IMR-90 (cell line): Measurements from ENCODE around the genes APOBEC3C, CACNA1I and ENTHD1.

GRCh38 chr22:38952345-38952918, 5.0 kb upstream of the APOBEC3A start:
- RRBS, result no CpG with 5 or more reads among the region's 11 CpGs
CAGE:
- cytosol, long polyA plus RNA, result no peak
- long polyA plus RNA, result no peak
- nucleus, long polyA plus RNA, result no peak

- RRBS, result no CpG with 5 or more reads among the region's 12 CpGs
CAGE:
- cytosol, long polyA plus RNA, result no peak
- long polyA plus RNA, result no peak
- nucleus, long polyA plus RNA, result no peak
Observed at GRCh38 chr22:38973142-38973591, 9.0 kb upstream of the APOBEC3B start.

DNA sequence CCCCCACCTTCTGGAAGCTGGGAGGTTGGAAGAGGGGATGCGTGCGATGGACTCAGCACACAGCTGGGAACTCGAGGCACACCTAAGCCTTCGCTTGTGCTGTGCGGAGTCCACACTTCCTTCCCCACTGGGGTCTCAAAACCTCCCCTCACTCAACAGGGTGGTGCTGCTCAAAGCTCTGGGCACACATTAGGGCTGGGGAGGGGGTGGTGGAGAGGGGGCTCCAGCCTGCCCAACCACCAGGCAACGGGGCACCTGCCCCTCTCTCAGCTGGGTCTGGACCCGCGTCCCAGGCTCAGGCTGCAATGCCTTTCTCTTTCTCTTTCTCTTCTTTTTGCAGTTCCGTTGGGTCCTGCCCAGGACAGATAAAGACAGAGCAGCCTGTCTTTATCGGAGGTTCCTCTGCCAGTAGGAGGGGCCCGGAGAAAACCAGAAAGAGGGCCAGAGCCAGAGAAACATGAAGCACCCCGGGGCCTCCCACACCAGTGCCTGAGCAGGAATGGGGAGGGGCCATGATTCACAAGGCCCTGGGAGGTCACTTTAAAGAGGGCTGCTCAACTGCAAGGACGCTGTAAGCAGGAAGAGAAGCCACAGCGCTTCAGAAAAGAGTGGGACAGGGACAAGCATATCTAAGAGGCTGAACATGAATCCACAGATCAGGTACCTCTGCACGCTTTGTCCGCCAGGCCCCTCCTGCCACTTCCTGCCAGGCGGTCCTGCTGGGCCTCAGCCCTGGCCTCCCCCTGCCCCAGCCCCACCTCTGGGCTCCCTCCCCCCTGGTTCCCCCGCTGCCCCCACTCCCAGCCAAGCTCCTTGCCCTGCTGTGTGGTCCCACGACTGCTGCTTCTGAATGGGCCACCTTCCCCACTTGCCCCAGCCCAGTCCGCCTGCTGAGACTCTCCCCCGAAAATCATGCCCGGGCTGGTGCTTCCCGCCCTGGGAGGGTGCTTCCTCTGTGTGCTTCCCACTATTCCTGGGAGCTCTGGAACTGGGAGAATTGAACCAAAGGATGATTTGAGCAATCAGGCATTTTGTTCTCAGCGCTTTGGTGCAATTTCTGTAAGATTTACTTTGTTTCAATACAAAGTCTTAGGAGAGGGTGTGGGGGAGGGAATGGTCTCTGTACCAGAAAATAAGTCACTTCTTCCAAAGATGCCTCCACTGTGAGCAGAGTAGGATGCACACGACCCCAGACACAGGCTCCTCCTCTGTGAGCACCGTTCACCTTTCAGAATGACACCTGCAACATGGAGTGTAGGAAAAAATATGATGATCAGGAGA, at the start of gene APOBEC3C:
TSS of gene APOBEC3C (plus strand) at position 538 of the 1,281 bp plus-strand sequence.
- RRBS, result 0% methylated on average over 1 of the region's 26 CpGs
CAGE:
- cytosol, long polyA plus RNA, result start-site peak on the plus strand centred at position 559 of the sequence, 65 bp wide, 379 and 605 reads in 2 replicates
- long polyA plus RNA, result start-site peak on the plus strand centred at position 555 of the sequence, 73 bp wide, 76 and 614 reads in 2 replicates
- nucleus, long polyA plus RNA, result no peak

- RRBS, result no CpG with 5 or more reads among the region's 13 CpGs
CAGE:
- cytosol, long polyA plus RNA, result no peak
- long polyA plus RNA, result no peak
- nucleus, long polyA plus RNA, result no peak
Observed at GRCh38 chr22:39066653-39067504, 10.2 kb upstream of the APOBEC3G start.

- RRBS, result no CpG with 5 or more reads among the region's 13 CpGs
CAGE:
- cytosol, long polyA plus RNA, result no peak
- long polyA plus RNA, result no peak
- nucleus, long polyA plus RNA, result no peak
Observed at GRCh38 chr22:39090364-39090852, 6.6 kb upstream of the APOBEC3H start.

DNA sequence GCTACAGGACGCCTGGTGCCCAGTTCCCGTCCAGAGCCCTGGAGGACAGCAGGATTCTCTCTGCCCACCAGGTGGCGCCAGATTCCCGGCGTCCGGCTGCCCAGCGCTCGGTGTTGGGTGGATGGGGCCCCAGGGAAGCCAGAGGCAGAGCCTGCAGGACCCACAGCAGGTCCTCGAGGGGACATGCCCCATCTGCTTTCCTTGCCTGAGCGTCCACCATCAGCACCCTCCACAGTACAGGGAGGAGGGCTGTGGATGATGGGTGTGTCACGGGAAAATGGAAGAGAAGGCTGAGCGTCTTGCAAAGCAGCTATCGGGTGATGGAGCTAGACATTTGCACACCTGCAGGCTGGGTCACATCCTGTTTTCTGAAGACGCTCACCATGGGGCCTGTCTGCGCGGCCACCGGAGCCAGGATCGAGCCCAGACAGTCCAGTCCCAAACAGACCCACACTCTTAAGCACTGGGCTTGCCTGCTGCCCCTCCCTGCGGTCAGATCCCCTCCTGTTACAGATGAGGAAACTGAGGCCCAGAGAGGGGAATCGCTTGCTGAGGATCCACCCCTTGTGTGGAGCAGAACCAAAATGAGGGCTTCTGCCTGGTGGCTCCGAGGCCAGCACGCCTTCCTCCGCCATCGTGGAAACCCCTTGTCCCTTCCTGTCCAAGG, 18.6 kb upstream of the CBX7 start:
- RRBS, result 0% methylated on average over 2 of the region's 24 CpGs
CAGE:
- cytosol, long polyA plus RNA, result no peak
- long polyA plus RNA, result no peak
- nucleus, long polyA plus RNA, result no peak

GRCh38 chr22:39212684-39213342, 32.0 kb downstream of the PDGFB start:
- RRBS, result no CpG with 5 or more reads among the region's 13 CpGs
CAGE:
- cytosol, long polyA plus RNA, result no peak
- long polyA plus RNA, result no peak
- nucleus, long polyA plus RNA, result no peak

GRCh38 chr22:39236318-39237177, 8.2 kb downstream of the PDGFB start:
- RRBS, result no CpG with 5 or more reads among the region's 34 CpGs
CAGE:
- cytosol, long polyA plus RNA, result no peak
- long polyA plus RNA, result no peak
- nucleus, long polyA plus RNA, result no peak

DNA sequence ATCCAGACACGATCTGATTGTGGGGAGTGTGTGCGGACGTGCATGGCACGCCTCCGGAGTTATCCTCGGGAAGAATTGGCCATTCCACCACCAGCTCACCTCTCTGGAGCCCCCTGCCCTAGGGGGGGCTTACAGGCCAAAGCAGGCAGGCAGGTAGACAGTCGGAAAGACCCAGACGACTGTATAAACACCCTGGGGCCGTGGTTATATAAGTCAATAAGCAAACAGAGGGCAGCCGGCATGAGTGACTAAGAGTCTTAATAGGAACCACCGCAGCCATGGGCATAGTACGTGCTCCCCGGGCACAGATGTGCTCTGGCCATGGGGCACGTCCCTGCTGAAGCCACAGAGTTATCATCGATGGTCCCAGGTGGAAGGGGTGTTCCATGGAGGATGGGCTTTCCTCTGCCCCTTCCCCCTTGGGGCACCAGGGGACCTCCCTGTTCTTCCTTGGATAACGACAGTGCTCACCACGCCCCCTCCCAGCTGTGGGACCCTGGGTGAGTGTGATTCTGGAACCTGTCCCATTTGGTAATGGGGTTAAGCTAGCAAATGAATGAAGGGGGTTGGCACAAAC, 7.3 kb upstream of the PDGFB start:
- RRBS, result 65% methylated on average over 4 of the region's 17 CpGs
CAGE:
- cytosol, long polyA plus RNA, result no peak
- long polyA plus RNA, result no peak
- nucleus, long polyA plus RNA, result no peak

DNA sequence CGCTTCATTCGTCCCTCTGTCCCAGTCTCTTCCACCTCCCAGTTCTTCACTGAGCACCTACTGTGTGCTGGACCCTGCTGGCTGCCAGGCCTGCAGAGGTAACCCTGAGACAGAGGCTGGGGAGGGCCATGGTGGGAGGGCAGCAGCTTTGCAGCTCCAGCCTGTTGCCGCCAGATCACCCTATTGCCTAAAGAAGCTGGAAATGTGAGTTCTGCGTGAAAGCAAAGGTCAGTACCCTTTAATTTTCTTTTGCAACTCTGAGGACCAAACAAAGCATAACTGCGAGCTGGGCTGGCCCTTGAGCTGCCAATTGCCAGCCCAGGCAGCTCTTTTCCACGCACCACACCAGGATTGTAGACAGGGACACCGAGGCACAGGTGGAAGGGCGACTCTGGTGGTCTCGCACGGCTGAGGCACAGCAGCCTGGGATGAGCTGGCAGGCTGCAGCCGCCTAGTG, 15.1 kb downstream of the RPL3 start:
- RRBS, result no CpG with 5 or more reads among the region's 11 CpGs
CAGE:
- cytosol, long polyA plus RNA, result no peak
- long polyA plus RNA, result no peak
- nucleus, long polyA plus RNA, result no peak

GRCh38 chr22:39318546-39318884, 908 bp downstream of the RPL3 start:
- RRBS, result no CpG with 5 or more reads among the region's 8 CpGs
CAGE:
- cytosol, long polyA plus RNA, result no peak
- long polyA plus RNA, result no peak
- nucleus, long polyA plus RNA, result no peak

DNA sequence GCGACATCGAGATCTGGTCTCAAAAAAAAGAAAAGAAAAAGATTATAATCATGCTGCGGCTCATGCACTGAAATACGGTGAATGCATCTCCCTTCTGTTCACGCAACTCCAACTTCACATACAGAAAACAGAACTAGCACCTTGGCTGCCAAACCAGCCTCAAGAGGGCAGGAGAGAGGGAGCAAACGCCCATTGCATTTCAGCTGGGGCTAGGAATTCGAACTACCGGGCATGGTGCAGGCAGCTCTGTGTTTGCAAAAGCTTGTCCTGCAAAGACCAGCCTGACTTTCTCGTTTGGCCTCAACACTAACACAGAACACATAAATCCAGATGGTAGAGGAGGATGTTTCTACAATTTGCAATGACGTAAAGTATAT, 6.3 kb upstream of the SYNGR1 start:
- RRBS, result no CpG with 5 or more reads among the region's 10 CpGs
CAGE:
- cytosol, long polyA plus RNA, result no peak
- long polyA plus RNA, result no peak
- nucleus, long polyA plus RNA, result no peak

GRCh38 chr22:39351341-39352293, 1.8 kb downstream of the SYNGR1 start:
- RRBS, result no CpG with 5 or more reads among the region's 20 CpGs
CAGE:
- cytosol, long polyA plus RNA, result no peak
- long polyA plus RNA, result no peak
- nucleus, long polyA plus RNA, result no peak

- RRBS, result no CpG with 5 or more reads among the region's 9 CpGs
CAGE:
- cytosol, long polyA plus RNA, result no peak
- long polyA plus RNA, result no peak
- nucleus, long polyA plus RNA, result no peak
Observed at GRCh38 chr22:39361032-39361683, 11.4 kb downstream of the SYNGR1 start.

- RRBS, result 59% methylated on average over 4 of the region's 8 CpGs
CAGE:
- cytosol, long polyA plus RNA, result no peak
- long polyA plus RNA, result no peak
- nucleus, long polyA plus RNA, result no peak
Observed at GRCh38 chr22:39462841-39463485, 6.2 kb downstream of the MGAT3 start.

GRCh38 chr22:39489976-39490772, 11.9 kb upstream of the MIEF1 start:
- RRBS, result no CpG with 5 or more reads among the region's 13 CpGs
CAGE:
- cytosol, long polyA plus RNA, result no peak
- long polyA plus RNA, result no peak
- nucleus, long polyA plus RNA, result no peak

- RRBS, result no CpG with 5 or more reads among the region's 11 CpGs
CAGE:
- cytosol, long polyA plus RNA, result no peak
- long polyA plus RNA, result no peak
- nucleus, long polyA plus RNA, result no peak
Observed at GRCh38 chr22:39570447-39570886, at the start of gene CACNA1I. CACNA1I (plus strand) TSS chr22:39570753.

DNA sequence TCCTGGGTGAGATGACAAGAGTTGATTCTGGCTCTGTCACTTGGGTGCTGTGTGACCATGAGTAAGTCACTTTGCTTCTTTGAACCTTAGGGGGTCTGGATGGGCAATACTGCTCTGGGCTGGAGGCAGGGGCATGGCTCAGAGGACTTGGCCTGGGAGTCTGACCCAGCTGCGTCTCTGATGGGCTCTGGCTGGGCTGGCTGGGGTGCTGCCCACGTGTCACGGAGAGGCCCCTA, 2.6 kb downstream of the CACNA1I start:
- RRBS, result no CpG with 5 or more reads among the region's 3 CpGs
CAGE:
- cytosol, long polyA plus RNA, result no peak
- long polyA plus RNA, result no peak
- nucleus, long polyA plus RNA, result no peak

GRCh38 chr22:39893238-39894062, at the start of gene ENTHD1:
ENTHD1 (minus strand) TSS chr22:39893760.
- RRBS, result no CpG with 5 or more reads among the region's 31 CpGs
CAGE:
- cytosol, long polyA plus RNA, result no peak
- long polyA plus RNA, result no peak
- nucleus, long polyA plus RNA, result no peak

DNA sequence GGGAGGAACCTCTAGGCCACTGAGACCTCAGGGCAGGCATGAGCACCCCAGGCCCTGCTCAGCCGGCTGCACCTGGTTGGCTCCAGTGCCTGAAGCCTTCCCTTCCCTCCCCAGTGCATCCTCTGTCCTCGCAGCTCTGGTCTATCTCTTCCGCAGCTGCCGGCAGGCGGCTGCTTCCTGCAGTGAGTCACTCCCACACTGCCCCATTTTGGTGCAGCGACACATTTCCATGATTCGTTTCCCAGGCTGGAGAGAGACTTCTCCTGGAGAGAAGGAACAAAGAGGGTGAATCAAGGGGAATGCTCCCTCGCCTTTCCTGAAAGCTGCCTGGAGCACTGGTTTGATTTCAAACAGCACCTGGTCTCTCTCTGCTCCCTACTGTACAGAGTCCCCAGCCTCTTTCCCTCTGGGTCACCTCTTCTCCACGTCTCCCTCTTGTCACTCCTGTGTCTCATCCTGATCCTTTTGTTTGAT, 592 bp upstream of the TMA7B start:
- RRBS, result 2% methylated on average over 4 of the region's 9 CpGs
CAGE:
- cytosol, long polyA plus RNA, result no peak
- long polyA plus RNA, result no peak
- nucleus, long polyA plus RNA, result no peak